Myometrial cell (primary cell): ENCODE results near the gene ZNF853.

GRCh38 chr7:5670012-5671230, 77.8 kb downstream of the FSCN1 start:
- RAMPAGE, long total RNA, result no peak

DNA sequence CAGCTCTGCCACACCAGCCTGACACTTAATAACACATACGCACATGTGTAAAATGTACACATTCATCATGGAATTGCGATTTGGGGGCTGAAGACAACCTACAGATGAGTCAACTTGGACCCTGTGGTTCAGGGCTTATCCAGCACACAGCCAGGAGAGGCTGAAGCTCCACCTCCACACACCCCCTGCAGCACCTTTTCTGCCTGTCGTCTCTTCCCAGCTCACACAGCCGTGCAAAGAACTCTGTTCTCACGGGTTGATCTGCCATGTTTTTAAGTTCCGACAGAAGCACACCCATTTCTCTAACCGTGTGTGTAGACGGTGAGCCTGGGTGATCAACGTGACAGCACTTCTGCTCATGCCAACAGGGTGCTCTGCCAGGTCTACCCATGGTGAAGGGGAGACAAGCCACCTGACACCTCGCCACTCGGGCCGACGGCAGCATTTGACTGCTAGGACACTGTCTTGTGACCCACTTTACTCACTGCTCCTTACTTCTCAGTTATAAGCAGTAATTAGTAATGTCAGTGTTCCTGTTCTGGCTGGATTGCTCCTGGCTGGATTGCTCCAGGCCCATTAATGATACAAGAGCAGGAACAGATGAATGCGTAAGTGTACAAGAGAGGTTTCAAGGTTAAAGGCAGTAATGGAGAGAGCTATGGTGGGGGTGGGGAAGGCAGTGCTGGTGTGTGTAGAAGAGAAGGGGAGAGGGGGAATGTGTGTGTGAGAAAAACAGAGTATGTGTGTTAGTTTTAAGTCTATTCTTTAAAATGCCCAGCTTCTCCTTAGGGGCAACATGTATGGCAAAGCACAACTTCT, 90.4 kb downstream of the RNF216 start:
- RAMPAGE, long total RNA, result no peak

DNA sequence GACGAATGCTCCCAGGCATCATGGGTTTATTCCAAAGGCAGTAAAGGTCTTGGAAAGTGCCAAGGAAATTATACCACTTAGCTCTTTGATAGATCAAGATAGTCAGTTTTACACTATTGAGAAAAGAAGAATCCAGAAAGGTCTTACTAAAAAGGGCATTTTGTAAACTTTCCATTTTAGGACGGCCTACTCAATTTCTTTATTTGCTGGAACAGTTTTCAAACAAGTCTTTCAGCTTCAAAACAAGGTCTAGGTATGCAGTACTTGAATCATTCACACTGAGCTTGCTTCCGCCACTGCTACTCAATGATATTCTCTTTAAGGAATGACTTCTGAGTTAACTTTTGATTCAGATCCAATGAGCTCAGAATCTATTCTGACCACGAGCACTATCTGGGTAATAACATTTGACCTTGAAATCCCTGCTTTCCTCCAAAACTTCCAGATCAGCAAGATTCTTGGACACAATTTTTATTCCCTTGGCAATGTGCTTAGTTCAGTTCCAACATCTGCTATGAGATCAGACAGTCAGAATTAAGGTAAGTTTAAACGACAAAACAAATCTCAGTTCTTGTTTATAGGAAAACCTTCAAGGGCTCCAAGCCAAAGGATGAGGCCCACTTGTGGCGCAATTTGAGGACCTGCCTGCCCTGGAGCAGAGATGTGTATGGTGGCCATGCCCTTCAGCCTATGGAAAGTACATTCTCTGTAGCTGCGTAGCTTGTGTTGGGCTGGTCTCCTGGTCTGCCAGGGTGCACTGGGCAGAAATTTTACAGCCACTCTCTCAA, 87.2 kb downstream of the RNF216 start:
- RAMPAGE, long total RNA, result no peak

- RAMPAGE, long total RNA, result no peak
These were observed 42.7 kb upstream of the RNF216 start for GRCh38 chr7:5824042-5824639.

DNA sequence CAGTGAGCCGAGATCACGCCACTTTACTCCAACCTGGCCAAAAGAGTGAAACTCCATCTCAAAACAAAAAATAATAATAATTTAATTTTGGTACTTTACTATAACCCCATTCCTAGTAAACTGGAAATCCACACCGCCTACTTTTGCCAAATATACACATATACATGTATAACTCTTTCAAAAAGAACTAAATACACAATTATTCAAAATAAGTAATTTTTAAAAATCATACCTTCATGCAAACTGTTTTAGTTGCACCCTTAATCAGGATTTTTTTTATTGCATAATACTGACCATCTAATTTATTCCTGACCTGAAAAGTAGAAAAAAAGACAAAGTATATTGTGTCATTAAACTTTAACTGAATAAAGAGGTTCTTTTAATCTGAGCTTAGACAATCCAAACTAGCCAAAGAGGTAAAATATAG, 13.1 kb downstream of the EIF2AK1 start:
- RAMPAGE, long total RNA, result no peak

- RAMPAGE, long total RNA, result no peak
These were observed 1.7 kb downstream of the USP42 start for GRCh38 chr7:6106257-6106954.

DNA sequence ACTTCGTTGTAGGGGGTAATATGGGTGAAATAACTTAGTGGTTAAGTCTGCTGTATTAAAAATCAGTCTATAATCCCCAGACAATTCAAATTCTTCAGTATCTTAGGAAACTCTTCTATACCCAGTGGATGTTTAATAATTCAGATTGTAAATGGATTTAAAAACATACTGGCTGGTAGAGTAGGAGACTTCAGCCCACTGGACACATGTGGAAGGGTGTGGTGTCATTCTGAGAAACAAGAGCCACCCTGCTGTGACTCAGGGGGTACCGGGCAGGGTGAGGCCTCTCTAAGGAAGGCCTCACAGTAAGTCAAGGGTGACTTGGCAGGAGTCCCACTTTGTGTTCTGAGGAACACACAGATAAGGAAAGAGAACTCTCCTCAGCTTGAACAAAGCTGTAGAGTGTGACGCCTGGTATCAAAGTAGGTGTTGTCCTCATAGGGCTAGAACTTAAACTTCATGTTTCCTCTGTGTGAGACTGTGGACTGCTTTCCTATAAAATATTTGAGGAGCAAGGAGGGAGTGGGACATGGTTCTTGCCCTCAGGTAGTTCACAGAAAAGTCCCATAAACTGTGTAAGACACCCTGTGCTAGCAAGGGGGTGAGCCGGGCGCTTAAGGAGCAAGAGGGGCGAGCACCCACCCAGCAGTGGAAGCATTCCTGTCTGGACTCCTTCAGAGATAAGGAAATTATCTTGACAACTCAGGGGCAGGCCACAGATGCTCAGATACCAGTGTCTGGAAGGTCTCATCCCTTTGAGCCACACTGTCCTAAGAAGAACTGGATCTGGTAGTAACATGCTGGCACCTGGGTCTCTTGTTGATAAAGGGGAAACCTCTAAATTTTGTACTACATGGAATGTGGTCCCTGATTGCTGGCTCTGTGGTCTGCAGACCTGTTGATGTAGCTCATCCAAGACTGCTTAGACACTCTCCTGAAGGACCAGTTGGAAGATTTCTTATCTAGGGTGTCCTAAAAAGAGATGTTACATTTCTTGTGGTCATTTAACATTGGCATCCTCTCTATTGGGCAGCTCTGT, 19.2 kb downstream of the RAC1 start:
- RAMPAGE, long total RNA, result no peak

DNA sequence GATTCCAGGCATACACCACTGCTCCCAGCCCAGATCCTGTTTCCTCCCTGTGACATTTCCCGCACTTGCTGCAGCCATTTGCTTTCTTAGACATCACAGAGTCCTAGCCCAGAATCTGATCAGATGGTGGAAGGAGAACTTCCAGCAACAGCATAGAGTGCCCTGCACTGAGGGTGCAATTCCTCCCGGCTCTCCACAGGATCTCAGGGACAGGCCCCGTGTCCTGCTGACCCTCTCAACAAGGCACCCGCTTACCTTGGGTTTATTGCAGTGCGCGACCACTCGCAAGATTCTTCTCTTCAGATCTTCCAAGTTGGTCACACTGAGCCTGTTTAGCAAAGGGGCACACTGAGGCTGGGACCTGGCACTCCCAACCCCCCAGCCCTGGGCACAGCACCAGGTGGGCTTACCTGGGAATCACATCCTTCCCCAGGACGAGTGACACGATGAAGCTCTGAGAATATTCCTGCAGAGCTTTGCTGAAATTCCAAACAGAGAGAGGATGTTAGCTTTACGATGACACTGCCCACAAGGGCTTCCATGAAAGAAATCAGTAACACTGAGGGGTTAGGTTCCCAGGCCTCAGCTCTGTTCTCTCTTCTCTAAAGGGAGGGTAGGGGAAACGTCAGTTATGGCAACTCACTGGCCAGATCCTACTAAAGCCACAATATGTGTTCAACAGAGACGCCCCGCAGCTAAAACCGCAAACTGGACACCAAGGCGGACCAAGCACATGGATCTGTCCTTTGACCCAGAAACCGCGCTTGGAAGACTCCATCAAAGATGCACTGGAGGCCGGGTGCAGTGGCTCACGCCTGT, 35.0 kb downstream of the DAGLB start:
- RAMPAGE, long total RNA, result no peak

- RAMPAGE, long total RNA, result no peak
These were observed 26.0 kb downstream of the DAGLB start for GRCh38 chr7:6421746-6422126.

GRCh38 chr7:6435231-6436041, 12.3 kb downstream of the DAGLB start:
- RAMPAGE, long total RNA, result no peak

- RAMPAGE, long total RNA, result no peak
These were observed 14.6 kb downstream of the GRID2IP start for GRCh38 chr7:6536581-6537207.

- RAMPAGE, long total RNA, result no peak
These were observed at the start of gene ZNF853 for GRCh38 chr7:6614921-6615820. TSS of gene ZNF853 (plus strand) at chr7:6615610.

GRCh38 chr7:6655651-6656448, 18.7 kb downstream of the ZNF316 start:
- RAMPAGE, long total RNA, result no peak

- RAMPAGE, long total RNA, result no peak
These were observed 14.6 kb downstream of the ZNF12 start for GRCh38 chr7:6691697-6692920.

- RAMPAGE, long total RNA, result no peak
These were observed 28.8 kb upstream of the CCZ1B start for GRCh38 chr7:6854554-6855512.

DNA sequence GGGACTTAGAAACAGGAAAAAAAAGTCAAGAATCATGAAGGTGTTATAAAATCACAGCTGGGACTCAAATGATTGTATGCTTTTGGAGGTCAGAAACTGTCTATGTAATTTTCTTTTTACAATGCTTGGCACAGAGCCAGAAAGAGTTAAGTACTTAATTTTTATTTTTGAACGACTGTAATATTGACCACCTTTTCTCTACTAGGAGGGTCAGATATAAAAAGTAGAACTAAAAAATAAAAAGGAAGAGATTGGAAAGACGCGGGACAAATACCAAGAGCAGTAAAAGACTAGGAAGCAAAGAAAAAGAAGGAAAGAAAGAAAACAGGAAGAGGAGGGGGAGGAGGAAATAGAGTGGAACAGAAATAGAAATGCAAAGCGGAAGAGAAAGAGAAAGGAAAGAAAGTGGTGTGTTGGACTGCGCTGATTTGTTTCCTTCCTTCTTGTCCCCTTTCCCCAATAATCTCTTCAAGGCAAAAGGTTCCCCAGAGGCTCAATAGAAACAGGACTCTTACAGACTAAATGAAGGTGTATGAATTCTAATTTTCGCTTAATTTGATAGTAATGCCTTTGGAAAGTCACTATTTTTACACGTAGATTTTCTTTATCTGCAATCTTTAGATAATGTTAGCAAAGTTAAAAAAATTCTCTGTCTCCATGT, 23.1 kb upstream of the C1GALT1 start:
- RAMPAGE, long total RNA, result no peak

DNA sequence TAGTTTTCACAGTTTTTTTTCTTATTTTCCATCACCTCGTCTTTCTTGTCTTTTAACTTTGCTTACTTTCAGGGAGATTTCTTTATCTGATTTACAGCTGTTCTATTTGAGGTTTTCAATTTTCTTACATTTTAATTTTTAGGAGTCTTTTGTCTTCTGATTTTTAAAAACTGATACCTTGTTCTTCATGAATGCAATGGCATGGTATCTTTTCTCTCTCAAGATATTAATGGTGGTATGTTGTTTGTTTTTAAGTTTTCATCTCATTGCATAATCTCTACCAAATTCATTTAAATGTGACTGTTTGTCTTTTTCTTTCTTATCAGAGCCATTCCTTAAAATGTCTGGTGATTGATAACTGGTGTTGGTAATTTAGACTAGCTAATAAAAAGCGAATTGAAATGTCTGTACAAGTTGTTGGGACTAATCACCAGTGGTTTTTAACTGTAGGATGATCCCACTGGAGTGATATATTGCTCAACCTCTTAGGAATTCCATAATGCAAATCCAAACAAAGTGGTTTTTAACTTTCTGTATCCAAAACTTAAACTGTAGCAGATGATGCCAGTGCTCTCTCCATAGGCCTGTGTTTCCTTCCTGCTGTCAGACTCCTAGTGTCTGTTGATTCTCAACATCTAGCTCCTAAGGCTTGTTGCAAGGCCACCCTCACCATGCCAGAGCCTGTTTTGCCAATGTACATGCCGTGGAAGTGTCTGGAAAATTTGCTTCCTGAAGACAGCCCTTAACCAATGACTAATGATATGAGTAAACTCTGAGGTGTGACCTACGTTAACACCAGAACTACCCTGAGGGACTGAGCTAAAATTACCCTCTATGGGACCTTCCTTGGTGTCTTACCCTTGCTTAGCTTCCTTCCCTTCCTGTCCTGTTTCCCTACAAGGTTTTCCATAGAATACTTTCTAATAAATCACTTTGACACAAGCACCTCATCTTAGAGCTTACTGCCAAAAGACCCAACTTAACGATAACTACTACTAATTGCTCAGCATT, 39.1 kb downstream of the C1GALT1 start:
- RAMPAGE, long total RNA, result no peak

DNA sequence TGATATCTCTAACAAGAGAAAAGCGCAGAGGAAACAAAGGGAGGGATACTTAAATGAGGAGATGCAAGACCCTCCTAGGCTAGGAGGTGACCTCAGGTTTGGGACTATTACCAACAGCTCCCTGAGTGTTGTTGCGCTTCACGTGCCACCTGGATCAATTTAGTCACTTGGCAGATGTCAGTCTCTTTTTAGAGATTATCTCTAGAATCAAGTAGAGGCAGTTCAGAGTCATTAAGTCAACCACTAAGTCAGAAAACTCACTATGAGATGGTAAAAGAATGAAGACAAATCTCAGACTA, 128.4 kb downstream of the C1GALT1 start:
- RAMPAGE, long total RNA, result no peak

- RAMPAGE, long total RNA, result no peak
These were observed 175.4 kb downstream of the C1GALT1 start for GRCh38 chr7:7357536-7358274.

GRCh38 chr7:7513243-7513528, 22.5 kb downstream of the COL28A1 start:
- RAMPAGE, long total RNA, result no peak